ENCODE measurements around the genes ILKAP and HES6.

DNA sequence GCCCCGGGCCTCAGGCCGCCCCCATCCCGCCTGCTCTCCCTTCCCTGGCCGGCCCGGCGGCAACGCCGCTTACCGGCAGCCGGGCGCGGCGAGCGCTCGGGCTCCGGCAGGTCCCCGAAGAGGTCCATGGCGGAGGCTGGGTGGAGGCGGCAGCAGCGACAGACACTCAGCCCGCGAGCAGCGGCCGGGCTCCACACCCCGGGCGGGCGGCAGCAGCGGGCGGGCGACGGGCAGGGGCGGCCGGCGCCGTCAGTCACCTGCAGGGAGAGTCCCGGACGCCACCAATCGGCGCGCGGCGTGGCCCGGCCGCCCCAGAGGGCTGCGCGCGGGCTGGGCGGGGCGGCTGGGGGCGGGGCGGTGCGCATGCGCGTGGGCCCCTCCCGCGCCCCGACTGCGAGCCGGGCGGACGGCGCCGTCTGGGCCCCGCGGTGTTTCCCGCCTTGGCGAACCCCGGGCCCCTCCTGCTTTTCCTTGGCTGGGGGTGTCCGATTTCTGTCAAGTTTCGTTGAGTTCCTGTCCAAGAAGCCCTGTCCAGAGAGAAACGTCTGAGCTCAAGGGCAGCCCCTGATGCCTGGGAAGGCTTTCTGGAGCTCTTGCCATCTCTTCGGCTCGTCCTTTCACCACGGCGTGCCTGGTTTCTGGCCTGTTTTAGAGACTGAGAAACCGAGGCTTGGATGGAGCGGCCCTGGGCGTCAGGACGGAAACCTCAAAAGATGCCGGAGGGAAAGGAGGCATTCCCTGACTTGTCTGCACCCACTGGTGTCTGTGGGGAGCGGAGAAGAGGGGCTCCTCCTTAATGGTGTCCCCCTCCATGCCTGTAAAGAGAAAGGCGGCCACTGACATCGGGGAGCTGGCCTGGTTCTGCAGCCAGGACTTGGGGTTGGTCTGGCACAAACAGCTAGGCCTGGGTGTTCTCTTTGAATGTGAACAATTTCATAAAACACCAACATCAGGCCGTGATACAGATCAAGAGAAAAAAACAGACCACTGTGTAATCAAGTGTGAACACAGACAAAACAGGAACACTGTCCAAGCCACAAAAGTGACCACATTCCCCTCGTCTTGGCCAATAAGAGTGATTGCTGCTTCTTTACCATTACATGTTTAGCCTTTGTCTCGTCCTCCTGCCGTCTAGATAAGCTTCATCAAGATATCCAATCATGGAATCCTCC lies at the start of gene ILKAP:
ILKAP (minus strand) TSS at position 270 of the 1,172 bp plus-strand sequence.
- PRO-cap, 3 experiments = peak in 3 of 3 experiments; most common plus-strand start position 364 of the sequence (in 3); most common minus-strand start position 259 of the sequence (in 2)

DNA sequence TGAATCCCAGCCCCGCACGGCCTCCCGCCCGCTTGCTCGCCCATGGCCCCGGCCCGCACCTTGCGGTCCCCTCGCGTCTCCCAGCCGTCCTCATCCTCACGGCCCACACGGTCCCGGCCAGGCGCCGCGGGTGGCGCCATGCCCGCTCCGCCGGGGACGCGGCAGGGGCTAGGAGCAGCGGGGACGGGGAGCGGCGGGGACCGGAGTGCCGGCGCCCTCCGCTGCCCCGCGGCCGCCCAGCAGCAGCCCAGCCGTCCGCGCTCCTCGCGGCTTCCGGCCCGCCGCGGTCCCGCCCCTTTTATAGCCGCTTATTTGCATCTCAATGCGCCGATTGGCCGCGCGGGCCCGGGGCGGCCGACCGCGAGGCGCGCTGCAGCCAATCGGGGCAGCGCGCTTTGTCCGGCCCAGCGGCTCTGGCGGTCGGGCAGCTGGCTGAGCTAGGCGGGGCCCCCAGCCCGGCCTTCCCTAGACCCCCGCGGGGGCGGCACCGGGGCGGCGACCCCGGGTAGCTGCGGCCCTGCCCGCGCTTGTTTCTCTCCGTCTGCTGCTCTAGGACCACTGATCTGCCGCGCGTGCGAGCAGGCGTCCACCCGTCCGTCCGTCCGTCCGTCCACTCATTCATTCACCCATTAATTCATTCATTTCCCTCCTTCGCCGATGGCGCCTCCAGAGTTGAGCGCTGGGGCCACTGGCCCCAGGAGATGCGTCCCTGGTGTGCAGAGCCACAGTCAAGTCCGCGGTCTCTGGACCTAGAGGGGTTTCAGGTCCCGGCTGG lies at the start of gene HES6:
HES6 (minus strand) TSS at position 273 of the 775 bp plus-strand sequence.
- PRO-cap, 3 experiments = peak in 3 of 3 experiments; most common plus-strand start position 468 of the sequence (in 1); most common minus-strand start position 273 of the sequence (in 3)

DNA sequence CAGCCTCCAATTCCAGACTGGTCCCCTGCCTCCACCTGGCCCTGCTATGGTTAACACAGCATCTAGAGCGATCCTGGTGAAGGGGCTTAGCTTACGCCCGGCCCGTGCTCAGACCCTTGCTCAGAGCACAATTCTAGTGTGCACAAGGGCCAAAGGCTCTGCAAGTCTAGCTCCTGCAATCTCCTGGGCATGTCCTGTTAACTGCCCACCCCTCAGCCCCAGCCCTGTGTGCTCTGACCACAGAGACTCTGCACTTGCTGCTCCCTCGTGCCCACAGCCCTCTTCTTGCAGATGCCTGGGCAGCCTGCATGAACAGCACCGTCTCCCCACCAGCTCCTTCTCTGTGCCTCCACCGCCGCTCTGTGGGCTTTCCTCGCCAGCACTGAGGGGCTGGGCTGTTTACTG lies 6.4 kb downstream of the PER2 start:
- PRO-cap, 3 experiments = no peak in any of the 3 experiments

DNA sequence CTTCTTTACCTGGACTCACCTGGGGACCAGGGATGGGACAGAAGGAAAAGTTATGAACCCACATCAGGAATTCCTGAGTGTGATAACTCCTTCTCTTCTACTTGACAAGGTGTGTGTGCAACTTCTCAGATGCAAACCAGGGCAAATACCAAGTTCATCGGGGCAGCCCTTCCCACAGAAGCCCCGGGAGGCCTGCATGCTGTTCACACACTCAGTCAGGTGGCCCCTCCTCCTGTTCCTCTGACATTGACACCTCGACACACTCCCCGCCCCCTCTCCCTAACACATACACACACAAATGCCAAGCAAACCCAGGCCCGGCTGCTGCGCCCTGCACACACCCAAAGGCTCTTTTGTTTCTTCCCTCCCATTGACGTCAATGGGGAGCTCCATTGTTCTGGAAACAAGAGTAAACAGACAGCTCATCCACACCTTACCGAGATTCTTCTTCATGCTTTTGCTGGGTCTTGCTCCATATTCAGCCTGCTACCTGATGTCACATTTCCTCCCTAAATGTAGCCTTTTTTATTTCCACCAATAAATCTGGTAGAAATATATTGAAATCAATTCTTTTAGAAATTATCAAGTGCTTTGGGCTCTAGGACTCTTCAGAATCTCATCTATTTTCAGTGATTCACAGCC lies 1.7 kb upstream of the PER2 start:
- PRO-cap, 3 experiments = peak in 3 of 3 experiments; most common plus-strand start position 439 of the sequence (in 1); most common minus-strand start position 221 of the sequence (in 2)

DNA sequence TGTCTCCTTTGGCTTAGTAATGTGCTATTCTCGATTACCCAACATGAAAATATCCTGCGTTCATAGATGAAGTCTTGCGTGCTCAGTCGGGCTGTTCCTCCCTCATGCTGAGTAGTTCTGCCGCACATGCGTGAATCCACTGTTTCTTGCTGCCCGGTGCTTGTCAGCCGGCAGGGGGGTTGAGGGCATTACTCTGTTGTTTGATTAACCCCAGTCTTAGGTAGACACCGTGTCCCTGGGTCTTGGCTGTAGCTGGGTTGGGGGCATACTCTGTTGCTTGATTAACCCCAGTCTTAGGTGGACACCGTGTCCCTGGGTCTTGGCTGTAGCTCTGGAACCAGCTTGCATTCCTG lies 22.2 kb upstream of the ASB1 start:
- PRO-cap, 3 experiments = no peak in any of the 3 experiments

DNA sequence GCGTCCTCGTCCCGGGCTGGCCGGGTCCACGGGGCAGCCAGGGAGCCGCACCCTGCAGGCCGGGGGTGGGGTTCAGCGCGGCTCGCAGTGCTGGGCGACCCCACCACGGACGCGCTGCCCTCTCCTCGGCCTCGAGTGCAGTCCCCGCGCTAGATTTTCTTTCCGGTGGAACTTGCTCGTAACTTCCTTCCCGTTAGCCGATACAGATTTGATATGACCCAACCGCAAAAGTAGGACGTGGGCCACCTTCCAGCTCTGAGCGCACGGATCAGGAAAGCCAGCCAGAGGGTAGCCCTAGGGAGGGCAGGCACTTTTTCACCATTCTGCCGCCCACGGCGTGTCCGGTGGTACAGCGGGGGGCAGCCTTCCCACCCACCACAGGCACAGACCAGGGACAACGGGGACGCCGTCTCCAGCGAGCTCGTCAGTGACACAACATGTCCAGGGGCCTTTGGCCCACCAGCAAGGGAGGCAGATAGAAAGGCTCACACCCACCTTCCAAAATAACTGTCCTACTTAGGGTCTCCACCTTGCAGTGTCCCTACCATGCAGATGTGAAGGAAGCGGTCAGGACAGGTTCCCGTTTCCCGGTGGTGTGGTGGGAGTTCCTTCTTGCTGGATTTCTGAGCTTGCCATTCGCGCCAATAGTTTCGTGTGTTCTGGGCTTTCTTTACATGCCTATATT lies 614 bp downstream of the ASB1 start:
- PRO-cap, 3 experiments = no peak in any of the 3 experiments

DNA sequence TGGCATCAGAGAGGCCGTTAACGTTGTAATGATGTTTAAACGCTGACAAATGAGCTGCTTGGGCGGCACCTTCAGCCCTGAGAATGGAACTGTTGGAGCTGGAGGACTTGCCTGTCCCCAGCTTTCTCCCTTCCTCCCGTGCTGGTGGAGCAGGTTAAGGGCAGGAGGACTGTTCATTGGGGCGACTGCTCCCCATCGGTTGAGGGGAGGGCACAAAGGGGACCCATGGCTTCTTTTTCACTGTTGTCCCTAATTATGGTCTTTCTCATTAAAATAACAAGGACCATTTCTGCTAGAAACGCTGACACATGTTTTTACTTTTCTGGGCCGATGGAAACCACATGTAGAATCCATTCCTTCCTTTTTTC lies 169.9 kb downstream of the ASB1 start:
- PRO-cap, 3 experiments = no peak in any of the 3 experiments

GRCh38 chr2:238853590-238854480 lies 6.0 kb downstream of the TWIST2 start:
- PRO-cap, 3 experiments = no peak in any of the 3 experiments

DNA sequence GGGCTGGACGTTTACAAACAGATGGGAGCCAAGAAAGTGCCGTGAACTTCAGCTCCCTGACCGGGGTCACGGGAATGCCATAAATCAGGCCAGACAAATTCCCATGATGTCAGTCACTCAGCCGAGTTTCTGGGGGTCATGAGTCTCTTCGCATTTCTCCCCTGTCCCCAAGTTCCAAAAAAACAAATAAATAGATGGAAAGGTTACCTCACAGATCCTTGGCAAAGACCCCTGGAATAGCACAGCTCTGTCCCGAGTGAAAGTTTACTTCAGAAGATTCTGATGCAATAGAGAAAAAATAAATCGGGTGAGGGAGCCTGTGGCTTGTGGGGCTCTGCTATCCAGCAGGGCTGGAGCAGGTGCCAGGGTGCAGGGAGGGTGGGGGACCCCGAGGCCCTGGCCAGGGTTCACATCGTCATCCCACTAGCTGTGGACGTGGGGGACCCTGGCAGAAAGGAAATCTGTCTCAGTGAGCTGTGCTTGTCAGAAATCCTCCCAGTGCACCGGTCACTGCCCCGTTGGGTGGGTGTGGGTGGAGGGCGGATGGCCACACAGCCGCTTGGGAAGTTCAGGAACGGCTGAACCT lies 27.8 kb downstream of the TWIST2 start:
- PRO-cap, 3 experiments = no peak in any of the 3 experiments

DNA sequence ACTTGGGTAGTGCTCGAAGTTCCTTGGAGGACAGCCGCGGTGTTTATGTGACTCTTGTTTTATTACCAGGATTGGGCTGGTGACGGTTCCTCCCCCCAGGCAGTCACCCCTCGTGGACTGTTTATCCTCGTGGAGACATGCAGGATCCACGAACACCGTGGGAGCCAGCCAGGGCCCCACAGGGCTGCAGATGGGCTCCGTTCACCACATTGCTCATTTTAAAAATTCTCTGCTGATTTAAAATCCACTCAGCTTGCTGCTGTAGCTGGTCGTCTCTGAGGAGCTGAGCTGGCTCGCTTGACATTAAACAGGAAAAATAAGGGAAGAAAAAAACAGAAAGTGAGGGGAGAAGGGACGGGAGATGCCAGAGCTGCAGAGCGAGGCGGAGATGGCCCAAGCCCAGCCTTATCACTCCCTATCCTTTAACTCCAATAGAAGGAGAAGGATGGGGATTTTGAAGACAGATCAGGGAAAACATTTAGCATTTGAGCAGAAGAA lies 35.3 kb downstream of the TWIST2 start:
- PRO-cap, 3 experiments = no peak in any of the 3 experiments

DNA sequence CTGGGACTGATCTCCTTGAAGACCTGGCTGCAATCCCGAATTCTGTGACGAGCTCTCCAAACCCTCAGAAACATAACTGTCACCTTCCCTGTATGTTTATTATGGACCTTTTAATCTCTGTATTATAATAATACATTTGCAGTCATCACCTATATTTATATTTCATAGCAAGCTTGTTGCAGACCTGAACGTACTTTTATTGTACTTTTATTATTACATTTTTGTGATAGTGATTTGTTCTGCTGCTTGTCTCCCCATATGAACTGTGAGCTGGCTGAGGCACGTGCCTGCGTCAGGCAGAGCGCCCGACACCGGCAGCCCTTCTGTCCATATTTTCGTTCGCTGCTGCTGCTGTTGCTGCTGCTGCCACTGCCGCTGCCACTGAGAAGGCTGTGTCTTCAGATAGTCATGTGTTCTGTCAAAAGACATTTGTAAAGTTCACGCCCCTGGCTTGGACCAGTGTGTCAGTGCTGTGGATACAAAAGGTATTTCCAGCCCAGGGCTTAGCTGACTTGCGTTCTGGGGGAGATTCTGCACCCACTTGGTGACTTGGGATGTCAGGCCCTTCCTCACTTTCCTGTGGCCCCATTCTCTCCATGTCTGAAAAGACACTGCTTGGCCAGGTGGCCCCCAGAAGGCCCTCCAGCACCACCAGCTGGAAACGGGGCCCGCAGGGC lies 47.0 kb downstream of the TWIST2 start:
- PRO-cap, 3 experiments = no peak in any of the 3 experiments

GRCh38 chr2:238991605-238991954 lies 143.7 kb downstream of the TWIST2 start:
- PRO-cap, 3 experiments = no peak in any of the 3 experiments

DNA sequence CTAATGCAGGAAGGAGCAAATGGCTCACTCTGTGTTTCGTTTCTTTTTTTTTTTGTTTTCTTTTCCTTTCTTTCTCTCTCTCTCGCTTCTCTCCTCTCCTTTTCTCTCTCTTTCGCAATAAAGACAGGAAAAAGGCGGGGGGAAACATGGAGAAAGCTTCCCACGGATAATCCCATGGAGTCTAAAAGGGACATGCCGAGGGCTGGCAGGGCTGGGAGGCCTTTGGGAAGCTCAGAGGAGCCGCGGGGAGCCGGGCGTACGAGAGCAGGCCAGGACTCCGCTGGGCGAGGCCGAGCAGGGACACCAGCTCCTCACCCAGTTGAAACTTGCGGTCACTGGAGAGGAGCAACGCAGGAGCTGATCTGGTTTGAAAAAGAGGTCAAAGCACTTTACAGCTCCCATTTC lies 244.9 kb downstream of the TWIST2 start:
- PRO-cap, 3 experiments = no peak in any of the 3 experiments

DNA sequence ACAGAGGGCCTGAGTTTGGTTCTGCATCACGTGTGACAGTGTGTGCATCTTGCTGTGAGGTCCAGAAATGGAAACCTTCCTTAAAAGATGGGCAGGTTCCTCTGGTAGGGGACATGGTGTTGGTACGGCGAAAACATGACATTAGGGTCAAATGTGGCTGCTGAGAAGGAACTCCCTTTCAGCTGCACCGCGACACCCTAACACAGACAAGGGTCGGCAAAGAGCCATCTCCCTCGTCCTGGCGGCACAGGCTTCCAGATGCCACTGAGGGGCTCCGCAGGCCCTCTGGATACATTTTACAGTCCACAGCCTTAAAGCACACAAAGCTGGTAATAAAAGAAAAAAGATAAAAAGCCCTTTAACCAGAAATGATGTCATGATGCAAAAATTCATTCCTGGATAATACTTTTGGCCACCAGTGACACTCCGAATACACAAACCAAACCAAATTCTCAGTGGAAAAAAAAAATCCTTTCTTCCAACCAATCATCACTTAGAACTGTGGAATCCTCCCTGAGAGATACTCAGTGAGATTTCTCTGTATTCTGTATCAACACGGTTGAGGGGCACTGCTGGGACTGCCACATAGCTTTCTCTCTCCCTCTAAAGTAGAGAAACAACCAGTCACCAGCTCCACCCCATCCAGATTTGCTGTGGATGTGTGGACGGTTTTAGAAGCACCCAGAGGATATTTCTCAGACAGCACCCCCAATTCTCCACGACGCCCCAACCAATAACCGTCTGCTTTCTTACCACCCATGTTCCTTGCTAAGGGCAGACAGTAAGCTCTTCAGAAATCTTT lies 174.8 kb downstream of the HDAC4 start:
- PRO-cap, 3 experiments = peak in 1 of 3 experiments; most common plus-strand start position 550 of the sequence (in 1)

- PRO-cap, 3 experiments = no peak in any of the 3 experiments
Measured at GRCh38 chr2:239232299-239233273, 168.2 kb downstream of the HDAC4 start.

DNA sequence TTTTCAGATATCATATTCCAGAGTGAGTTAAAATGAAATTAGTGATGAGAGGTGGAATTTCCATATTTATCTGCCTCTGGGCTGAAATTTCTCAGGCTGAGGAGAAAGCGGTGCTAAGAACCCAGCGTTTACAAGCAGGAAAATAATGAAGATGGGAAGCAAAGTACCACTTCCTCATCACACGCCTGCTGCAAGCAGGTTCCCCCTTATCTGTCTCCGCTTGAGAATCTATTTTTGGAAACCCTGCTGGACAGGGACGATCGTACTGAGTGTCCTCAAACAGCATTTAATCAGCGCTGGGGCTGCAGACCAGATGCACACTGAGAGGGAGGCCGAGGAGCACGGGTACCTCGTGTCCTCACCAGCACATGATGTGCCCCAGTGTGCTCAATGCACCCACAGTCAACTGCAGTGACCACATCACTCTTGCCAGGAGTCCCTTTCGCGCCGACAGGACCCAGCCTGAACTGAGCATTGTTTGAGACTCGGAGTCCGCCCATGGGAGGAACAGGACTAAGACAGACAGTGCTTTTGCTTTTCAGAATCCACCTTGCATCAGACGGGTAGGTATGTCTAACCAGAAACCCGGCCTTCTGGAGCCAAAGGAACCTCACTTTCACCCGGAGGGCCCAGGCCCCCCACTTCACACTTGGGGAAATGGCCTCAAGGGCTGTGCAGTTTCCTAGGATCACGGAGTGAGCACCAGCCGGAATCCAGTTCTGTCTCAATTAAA lies 160.3 kb downstream of the HDAC4 start:
- PRO-cap, 3 experiments = peak in 1 of 3 experiments; most common plus-strand start position 285 of the sequence (in 1); most common minus-strand start position 187 of the sequence (in 1)

DNA sequence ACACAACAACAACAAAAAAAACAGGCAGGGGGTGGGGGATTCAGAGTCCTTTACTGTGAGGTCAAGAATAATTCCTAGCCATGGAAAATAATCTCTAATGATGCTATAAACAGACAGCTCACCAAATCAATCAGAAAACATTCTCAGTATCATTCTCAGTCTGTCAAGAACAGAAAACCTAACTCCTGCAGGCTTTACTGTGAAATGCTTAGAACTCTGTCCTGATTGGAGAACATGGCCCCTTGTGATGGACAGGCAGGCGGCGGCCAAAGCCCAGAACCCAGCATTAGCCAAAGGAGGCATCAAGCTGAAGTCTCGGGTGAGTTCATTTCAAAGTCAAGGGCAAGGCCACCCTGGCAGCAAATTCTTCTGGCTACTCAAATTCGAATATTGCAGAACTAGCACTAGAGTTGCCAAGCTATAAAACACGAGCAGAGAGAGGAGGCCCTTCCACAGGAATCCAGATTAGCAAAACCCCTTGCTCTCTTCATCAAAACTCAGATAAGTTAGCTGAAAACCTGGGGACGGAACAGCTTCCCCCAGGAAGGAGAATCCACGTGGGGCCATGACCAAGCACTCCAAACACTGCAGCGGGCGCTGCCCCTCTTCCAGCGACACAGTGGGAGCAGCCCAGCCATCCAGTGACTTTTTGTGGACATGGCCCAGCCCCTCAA lies 98.7 kb downstream of the HDAC4 start:
- PRO-cap, 3 experiments = no peak in any of the 3 experiments

DNA sequence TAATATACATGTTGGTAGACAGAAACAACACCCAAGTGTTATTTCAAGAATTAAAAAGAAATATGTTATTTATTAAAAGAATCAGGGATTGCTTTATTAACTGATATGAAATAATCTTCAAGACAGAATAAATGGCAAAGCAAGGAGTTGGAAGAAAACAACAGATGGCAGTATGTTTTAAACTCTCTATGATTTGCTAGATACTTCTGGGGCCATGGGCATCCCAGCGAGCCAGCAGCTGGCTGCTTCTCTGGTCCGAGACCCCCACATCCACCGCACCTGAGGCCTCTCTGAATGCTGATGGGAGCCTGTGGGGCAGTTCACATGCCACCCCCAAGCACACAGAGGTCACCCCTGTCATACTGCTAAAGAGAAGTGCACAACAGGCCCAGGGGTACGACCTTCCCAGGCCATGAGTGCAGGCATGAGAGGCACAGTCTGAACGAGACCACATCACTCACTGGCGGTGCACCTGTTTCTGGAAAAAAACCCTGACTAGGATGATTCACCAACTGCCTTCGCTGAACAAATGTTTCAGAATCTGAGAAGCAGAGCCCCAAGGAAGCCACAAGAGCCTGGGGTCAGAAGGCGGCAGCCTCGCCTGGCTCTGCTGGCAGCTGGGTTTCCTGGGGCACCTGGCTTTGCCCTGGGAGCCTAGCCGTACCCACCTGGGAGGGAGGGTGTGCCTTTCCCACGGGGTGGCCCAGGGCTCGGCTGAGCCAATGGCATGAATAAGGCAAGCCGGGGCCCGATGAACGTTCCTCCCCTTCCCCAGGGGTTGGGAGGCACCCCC lies 74.1 kb downstream of the HDAC4 start:
- PRO-cap, 3 experiments = no peak in any of the 3 experiments

GRCh38 chr2:239329231-239330293 lies 71.3 kb downstream of the HDAC4 start:
- PRO-cap, 3 experiments = no peak in any of the 3 experiments

GRCh38 chr2:239369538-239370153 lies 31.2 kb downstream of the HDAC4 start:
- PRO-cap, 3 experiments = peak in 2 of 3 experiments; most common plus-strand start chr2:239370004 (in 2)

All from Metastatic Breast Carcinoma in the Ovary (tissue), 3 donors.